Body of pancreas (tissue), 2 donors: ENCODE measurements around the genes RAB36 and DRICH1.

DNA sequence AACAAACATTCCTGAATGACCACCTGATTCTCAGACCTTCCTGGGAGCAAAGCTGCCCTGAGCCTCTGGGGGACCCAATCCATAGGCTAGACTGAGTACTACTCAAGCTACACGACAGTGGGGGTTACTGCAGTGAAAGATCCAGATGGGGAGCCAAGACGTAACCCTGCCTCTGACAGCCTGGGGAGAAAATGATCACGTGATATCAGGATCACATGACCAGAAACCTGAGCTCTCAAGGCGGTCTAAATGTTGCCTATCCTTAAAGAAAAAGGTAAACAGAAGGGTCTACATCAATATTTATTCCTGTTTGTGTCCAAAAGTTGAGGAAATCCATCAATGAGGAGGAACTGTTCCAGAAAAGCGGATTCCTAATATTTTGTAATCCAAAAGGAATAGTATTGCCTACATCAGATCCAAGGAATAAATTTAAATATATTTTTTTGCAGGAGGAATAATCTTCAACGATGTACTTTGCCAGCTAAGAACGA, 76.0 kb upstream of the VPREB1 start:
- PRO-cap: no peak
- RAMPAGE, long total RNA, 2 experiments: no peak in any of the 2 experiments

DNA sequence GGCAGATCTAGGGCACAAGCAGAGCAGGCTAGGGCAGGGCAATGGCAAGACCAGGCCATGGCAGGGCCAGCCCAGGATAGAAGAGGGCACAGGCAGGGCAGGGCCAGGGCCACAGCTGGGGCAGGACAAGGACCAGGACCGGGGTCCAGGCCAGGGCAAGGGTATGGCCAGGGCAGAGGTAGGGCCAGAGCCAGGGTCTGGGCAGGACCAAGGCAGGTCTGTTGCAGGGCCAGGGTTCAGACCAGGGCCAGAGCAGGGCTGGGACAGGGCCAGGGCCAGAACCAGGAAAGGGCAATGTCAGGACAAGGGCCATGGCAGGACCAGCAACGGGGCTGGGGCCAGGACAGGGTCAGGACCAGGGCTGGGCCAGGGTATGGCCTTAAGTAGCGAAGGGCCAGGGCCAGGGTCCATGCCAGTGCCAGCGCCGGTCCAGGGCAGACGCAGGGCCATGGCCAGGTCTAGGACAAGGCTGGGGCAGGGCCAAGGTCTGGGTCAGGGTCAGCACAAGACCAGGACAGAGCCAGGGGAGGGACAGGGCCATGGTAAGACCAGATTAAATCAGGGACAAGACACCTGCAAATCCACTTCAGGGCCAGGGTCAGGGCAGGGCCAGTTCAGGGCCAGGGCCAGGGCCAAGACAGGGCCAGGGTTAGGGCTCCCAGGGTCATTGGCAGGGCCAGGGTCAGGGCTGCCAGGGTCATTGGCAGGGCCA, 47.1 kb downstream of the VPREB1 start:
- PRO-cap: no peak
- RAMPAGE, long total RNA, 2 experiments: no peak in any of the 2 experiments

- PRO-cap: no peak
- RAMPAGE, long total RNA, 2 experiments: no peak in any of the 2 experiments
Observed at GRCh38 chr22:22557370-22558014, 1.6 kb downstream of the PRAME start.

DNA sequence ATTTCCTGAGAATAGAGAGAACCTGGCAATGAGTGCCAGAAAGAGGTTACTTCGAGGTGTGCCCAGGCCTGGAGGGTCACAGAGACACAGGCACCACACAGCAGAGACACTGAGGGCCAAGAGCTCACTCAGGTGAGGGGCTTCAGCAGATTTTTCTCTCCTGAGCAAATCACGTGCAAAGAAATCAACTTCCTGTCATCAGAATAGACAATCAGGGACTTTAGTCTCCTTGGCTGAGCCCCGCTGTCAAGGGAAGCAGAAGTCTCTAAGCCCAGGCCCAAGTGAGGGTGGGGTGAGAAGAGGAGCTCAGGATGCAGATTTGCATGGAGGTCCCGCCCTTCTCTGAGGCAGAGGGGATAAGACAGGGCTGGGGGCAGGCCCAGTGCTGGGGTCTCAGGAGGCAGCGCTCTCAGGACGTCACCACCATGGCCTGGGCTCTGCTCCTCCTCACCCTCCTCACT, 65.2 kb upstream of the IGLL5 start:
- PRO-cap: no peak
- RAMPAGE, long total RNA, 2 experiments: no peak in any of the 2 experiments

DNA sequence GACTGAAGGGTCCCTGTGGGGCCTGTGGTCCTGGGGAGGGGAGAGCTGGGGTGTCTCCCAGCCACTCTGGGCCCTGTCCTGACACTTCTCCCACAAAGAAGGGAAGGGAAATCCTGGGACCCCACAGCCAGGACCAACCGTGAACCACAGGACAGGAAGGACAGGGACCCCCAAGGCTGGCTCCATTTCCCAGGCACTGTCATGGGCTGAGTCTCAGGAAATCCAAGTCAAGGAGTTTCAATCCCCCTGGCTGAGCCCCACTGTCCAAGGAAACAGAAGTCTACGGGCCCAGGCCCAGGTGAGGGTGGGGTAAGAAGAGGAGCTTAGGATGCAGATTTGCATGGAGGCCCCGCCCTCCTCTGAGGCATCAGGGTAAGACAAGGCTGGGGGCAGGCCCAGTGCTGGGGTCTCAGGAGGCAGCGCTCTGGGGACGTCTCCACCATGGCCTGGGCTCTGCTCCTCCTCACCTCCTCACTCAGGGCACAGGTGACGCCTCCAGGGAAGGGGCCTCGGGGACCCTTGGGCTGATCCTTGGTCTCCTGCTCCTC, 31.4 kb upstream of the IGLL5 start:
- PRO-cap: no peak
- RAMPAGE, long total RNA, 2 experiments: no peak in any of the 2 experiments

DNA sequence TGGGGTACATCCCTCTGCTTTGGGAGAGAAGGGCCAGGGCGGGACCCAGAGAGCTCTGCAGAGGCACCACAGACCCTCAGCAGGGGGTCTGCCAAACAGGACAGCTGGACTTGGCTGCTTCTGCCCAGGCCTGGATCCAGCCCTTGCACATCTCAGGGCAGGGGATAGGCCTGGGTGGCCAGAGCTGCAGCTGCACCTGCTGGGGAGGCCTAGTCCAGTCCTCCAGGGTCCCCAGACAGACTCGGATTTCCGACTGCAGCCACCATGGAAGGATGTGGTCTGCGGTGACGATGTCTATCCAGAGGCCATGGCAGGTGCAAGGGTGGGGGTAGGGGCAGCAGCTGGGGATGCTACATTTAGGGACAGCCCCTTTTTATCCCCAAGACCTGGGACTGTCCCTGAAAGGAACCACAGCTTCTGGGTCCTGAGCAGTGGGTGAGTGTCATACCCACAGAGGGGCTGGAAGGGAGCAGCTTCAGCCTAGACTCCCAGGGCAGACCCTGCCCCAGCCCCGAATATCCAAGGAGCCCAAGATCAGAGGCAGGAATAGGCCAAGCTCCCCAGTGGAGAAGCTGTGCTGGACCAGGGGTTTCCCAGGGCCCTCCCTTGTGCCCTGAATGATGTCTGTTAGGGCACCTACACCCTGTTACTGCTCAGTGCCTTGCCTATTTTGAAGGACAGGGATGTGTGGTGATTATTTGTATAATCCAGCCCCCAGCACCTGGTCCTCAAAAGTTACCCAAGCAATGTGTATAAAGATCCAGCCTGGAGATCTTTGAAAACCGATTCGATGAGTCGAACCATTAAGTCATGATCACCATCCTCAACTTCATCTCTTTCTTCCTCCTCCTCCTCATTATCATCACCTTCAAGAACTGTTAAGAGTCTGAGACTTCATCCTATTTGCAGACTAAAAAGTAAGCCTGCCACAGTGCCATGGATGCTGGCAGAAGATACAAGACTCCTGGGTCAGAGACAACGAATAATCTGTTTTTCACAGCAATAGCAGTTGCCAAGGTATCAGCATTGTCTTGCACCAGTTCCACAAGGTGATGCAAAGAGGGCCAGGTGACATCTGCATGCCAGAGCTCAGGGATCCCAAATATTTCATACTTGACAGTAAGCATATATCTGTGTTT, 2.4 kb upstream of the IGLL5 start:
- PRO-cap: no peak
- RAMPAGE, long total RNA, 2 experiments: no peak in any of the 2 experiments

- PRO-cap: bidirectional peak, plus-strand start at chr22:23145477, minus-strand start at chr22:23145180
- RAMPAGE, long total RNA, 2 experiments: start-site peak on the plus strand in 1 of 2 experiments, at chr22:23145470-23145507 at its widest, 33 reads per replicate
Observed at GRCh38 chr22:23144857-23146004, at the start of gene RAB36. TSS of gene RAB36 (plus strand) at chr22:23145477.

DNA sequence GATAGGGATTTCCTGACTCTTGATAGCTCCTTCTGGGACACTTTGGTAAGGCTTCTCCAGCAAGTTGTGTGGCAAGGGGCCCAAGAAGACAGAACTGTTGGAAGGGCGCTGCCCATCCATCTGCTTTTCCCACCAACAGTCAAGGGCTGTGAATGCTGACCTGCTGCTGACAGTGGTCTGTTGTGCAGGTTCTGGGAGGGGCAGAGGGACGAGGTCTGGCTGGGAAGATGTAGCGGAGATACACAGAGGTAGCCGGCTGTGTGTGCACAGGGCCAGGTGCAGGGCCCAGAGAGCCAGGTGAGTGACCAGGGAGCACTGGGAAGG, 12.3 kb downstream of the BCR start:
- PRO-cap: no peak
- RAMPAGE, long total RNA, 2 experiments: no peak in any of the 2 experiments

DNA sequence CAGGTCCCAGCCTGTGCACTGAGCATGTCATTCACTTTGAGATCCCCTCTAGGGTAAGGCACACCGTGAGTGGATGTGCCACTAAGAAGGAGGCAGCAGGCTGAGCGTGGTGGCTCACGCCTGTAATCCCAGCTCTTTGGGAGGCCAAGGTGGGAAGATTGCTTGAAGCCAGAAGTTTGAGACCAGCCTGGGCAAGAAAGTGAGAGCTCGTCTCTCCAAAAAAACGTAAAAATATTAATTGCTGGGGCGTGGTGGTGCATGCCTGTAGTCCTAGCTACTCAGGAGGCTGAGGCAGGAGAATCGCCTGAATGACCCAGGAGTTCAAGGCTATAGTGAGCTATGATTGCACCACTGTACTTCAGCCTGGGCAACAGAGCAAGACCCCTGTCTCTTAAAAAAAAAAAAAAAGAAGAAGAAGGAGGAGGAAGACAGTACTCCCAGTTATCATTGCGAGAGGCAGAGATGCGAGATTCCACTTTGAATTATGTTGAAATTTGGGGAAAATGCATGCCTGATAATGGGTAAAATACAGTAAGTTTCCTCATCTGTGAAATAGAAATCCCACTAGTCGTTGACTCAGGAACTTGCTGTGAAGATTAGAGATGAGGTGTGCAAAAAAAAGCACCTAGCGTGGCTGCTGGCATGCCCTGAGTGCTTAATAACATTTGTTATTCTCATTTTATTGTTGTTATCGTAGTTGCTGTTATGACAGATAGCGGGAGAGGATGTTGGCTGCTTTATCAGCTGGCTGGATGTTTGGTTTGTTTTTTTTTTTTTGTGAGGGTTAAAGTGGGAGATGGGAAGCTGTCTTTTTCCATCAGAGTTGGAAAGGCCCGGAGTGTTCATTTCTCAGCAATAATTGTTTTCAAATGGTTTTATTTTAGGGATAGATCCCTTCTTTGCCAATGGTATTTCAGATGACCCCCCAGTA, 33.4 kb downstream of the BCR start:
- PRO-cap: no peak
- RAMPAGE, long total RNA, 2 experiments: no peak in any of the 2 experiments

GRCh38 chr22:23248580-23248826, 68.2 kb downstream of the BCR start:
- PRO-cap: no peak
- RAMPAGE, long total RNA, 2 experiments: no peak in any of the 2 experiments

DNA sequence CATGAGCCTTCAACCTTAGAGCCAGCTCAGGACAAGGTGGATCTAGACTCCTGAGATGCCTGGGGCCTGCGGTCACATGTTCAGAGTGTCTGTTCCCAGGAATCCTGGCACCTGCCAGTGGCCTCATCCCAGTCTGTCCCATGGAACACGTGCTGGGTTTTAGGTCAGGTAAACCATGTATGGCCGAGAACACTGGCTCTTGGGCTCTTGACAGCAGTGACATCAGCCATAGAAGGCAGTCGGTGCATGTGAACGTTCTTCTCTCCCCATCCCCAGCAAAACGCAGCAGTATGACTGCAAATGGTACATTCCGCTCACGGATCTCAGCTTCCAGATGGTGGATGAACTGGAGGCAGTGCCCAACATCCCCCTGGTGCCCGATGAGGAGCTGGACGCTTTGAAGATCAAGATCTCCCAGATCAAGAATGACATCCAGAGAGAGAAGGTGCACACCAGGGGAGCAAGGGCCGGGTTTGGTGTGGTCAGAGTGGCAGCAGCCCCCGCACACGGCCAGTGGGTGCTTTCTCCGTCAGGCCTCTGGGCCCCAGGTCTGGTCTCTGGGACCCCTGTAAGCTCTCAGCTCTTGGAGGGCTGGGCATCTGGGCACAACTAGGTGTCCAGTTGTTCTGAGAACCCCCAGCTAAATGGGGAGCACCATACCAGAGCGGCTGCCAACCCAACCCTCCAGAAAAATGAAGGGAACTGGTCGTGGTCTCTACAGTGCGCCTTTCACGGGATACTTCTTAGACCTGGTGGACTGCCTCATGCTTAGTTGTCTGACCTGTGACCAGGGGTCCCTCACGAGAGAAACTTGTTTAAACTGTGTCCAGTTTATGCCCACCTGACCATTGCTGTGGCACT, 104.7 kb downstream of the BCR start:
- PRO-cap: unidirectional peak, plus-strand start at position 468 of the sequence
- RAMPAGE, long total RNA, 2 experiments: no peak in any of the 2 experiments

- PRO-cap: no peak
- RAMPAGE, long total RNA, 2 experiments: no peak in any of the 2 experiments
Observed at GRCh38 chr22:23289055-23289754, 108.9 kb downstream of the BCR start.

DNA sequence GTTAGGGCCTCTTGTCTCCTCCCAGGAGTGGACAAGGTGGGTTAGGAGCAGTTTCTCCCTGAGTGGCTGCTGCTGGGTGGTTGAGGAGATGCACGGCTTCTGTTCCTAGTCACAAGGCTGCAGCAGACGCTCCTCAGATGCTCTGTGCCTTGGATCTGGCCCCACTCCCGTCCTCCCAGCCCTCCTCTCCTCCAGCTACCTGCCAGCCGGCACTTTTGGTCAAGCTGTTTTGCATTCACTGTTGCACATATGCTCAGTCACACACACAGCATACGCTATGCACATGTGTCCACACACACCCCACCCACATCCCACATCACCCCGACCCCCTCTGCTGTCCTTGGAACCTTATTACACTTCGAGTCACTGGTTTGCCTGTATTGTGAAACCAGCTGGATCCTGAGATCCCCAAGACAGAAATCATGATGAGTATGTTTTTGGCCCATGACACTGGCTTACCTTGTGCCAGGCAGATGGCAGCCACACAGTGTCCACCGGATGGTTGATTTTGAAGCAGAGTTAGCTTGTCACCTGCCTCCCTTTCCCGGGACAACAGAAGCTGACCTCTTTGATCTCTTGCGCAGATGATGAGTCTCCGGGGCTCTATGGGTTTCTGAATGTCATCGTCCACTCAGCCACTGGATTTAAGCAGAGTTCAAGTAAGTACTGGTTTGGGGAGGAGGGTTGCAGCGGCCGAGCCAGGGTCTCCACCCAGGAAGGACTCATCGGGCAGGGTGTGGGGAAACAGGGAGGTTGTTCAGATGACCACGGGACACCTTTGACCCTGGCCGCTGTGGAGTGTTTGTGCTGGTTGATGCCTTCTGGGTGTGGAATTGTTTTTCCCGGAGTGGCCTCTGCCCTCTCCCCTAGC, 109.7 kb downstream of the BCR start:
- PRO-cap: no peak
- RAMPAGE, long total RNA, 2 experiments: no peak in any of the 2 experiments

DNA sequence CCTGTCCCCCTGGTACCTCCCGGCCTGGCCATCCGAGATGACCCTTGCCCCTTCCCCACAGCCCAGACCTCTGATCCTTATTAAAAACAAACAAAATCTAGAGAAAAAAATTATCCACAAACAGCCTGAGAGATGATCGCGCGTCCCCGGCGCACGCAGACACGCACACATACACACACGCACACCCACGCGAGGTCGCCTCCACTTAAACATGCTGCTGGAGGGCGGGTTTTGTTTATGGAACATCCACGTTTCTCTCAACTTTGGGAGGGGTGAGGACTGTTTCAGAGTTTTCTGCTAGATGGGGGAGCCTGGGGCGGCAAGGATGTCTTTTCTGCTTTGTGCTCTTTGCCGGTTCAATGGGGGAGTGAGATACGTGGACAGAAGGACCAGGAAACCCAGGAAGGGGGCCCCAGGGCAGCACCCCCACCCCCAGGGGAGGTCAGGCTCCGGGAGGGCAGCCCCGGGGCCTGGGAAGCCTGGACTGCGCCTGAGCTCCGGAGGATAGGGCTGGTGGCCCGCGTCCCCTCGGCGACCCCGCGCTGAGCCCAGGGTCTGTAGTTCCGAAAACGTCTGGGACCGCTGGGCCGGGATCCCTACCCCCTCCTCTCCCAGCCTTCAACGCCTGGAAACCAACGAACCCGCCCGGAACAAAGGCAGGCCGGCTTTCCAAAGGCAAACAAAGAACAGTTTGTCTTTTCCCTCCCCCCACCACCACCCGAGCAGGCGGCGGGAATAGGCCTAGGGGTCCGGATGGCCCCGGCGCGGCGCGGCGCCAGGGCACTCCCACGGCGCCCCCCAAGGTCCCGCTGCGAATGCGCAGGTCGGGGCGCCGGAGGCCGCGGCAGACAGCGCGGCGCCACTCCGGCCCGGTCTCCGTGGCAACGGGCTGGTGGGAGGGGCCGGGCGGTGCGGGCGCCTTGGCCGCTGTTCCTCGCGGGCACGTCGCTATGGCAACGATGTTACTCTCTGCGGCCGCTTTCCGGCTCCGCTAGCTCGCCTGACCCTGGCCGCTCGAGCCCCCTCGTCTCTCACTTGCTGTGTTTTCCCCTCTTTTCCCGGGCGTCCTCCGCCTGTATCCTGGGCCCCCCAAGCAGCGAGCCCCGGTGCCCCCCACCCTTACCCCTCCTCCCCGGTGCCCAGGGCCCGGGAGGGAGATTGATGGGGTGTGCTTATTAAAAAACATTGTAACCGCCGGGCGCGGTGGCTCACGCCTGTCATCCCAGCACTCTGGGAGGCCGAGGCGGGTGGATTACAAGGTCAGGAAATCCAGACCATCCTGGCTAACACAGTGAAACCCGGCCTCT, 58.5 kb downstream of the IGLL1 start:
- PRO-cap: bidirectional peak, plus-strand start at position 965 of the sequence, minus-strand start at position 811 of the sequence
- RAMPAGE, long total RNA, 2 experiments: no peak in any of the 2 experiments

DNA sequence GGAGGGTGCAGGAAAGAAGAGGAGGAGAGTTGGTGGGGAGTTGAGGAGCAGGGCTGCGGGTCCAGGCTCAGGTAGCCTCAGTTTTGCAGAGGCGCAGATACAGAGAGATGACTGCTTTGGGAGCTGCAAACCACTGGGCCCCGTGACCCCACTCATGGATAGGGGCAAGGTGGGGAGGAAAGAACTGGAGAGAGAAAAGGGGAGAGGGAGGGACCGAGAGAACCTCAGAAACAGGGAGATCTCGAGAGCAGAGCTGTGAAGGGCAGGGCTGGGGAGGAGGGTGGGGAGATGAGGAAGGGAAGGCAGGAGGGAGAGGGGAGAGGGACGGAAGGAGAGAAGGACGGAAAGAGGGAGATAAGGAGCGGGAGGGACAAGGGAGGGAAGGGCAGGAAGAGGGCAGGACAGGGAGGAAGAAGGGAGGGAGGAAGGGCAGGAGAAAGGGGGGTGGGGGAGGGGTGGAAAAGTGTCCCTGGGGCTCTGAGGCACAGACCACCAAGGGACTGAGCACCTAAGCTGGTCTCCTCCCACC, 46.3 kb downstream of the IGLL1 start:
- PRO-cap: no peak
- RAMPAGE, long total RNA, 2 experiments: no peak in any of the 2 experiments

DNA sequence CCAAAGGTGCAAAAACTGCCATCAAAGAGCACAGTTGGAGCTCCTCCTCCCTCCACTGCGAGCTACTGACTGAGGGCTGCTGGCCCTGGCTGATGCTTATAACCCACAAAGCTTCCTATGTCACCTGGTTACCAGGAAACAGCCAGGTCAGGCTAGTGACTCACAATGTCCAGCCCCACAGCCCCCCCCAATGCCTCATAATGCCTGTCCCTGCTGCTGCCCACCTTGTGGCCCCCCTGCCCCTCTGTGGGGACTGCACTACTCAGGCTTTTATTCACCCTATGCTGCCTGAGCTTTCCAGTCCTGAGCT, at the start of gene DRICH1:
Gene DRICH1, minus strand, starts transcription at position 71 of the 310 bp plus-strand sequence.
- PRO-cap: no peak
- RAMPAGE, long total RNA, 2 experiments: no peak in any of the 2 experiments

DNA sequence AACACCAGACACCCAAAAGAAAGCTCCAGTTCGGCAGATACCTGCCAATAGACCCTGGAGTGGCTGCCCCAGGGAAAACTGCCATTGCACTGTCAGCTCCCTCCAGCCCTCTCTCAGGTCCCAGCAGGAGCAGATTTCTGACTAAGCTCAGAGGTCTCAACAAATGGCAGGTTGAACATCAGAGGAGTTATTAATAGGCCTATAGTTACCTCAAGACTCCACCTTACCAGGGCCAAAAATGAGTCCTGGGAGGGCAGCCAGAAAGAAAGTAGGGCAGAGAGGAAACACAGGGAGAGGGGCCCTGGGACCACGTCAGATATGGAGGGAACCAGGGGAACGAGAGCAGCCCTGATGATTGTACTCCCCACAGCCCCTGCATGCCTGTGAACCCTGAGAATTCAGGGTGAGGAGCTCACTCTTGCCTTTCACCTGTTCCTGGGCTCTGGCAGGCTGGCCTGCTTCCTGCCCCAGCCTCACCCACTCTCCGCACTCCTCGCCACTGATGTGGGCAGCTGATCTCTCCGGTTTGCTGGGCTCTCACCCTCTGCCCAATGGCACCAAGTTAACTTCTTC, 4.3 kb upstream of the RGL4 start:
- PRO-cap: no peak
- RAMPAGE, long total RNA, 2 experiments: no peak in any of the 2 experiments

GRCh38 chr22:23800327-23800715, 13.6 kb downstream of the SMARCB1 start:
- PRO-cap: no peak
- RAMPAGE, long total RNA, 2 experiments: no peak in any of the 2 experiments

DNA sequence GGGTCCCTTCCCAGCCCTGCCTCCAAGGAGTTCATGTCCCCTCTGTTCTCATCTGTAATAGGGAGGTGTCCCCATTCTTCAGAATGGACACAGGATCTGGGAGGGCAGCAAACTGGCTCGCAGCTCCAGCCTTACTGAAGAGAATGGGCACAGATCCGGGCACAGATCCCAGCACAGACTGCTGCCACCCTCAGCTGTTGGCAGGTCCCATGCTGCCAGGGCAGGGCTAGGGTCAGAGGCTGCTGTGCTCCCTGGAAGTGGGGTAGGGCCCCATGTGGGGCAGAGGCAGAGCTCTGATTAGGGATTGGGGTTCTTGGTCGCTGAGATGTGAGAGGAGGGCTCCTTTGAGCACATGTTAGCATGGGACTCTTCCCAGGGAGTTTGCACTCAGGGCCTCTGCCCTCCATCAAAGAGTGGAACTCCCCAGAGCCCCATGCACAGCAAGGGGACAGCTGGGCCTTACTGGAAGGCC, 3.6 kb downstream of the DERL3 start:
- PRO-cap: no peak
- RAMPAGE, long total RNA, 2 experiments: no peak in any of the 2 experiments

DNA sequence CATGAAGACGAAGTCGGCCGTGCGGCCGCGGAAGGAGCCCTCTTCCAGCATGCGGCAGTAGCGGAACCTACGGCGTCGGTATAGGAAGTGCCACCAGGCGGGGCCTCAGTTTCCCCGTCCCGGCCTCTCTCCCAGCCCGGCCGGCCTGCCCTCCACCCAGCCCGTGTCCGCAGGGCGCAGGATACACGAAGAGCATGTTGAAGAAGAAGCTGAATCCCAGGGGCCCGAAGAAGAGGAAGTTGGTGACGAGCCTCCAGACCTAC, 496 bp downstream of the DERL3 start:
- PRO-cap: no peak
- RAMPAGE, long total RNA, 2 experiments: no peak in any of the 2 experiments